Liver (tissue), 9 donors: ENCODE measurements around the gene GALNT17.

- PRO-cap, 5 experiments = no peak in any of the 5 experiments
- RAMPAGE, long total RNA, 2 experiments = no peak in any of the 2 experiments
- RRBS = no CpG with 5 or more reads among the region's 7 CpGs
Observed at GRCh38 chr7:69941141-69941816, 343.0 kb downstream of the AUTS2 start.

- PRO-cap, 5 experiments = no peak in any of the 5 experiments
- RAMPAGE, long total RNA, 2 experiments = no peak in any of the 2 experiments
- RRBS = no CpG with 5 or more reads among the region's 7 CpGs
Observed at GRCh38 chr7:69944143-69944956, 346.1 kb downstream of the AUTS2 start.

DNA sequence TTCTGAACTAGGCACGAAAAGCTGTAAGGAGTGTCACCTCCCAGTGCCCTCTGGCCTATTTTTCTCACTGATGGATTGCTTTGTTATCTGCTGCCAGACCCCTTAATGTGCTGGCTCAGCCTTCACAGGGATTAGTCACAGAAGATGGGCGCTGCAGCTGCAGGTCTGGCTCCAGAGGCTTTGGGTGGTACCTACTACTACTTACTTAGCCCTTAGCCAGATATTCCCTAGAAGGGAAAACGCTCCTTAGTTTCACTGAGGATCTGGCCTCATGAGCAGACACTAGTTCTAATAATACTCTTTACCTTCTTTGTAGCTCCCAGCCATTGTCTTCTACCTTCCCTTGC is 427.7 kb downstream of the AUTS2 start:
- PRO-cap, 5 experiments = no peak in any of the 5 experiments
- RAMPAGE, long total RNA, 2 experiments = no peak in any of the 2 experiments
- RRBS = no CpG with 5 or more reads among the region's 3 CpGs

GRCh38 chr7:70416561-70416965 is 715.4 kb upstream of the GALNT17 start:
- PRO-cap, 5 experiments = no peak in any of the 5 experiments
- RAMPAGE, long total RNA, 2 experiments = no peak in any of the 2 experiments
- RRBS = no CpG with 5 or more reads among the region's 10 CpGs

DNA sequence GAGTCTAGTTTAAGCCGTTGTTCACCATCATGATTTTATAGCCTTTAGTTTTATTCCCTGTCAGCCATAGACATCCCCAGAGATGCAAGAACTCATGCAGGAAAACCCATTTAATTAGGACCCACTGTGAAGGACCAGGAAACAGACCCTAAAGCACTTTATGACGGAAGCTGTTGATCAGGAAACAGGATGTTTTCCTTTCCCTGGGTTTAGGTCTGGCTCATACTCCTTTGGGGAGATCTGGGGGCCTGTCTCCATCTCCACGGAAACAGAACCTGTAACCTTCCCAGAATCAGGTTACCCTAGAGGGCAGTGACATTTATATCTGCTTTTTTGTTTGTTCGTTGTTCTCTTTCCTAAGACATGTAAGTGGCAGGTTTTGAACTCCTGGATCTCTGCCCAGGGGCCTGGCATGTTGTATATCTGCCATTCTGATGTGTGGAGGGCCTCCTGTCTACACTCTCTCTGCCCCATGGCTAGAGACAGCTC is 657.2 kb upstream of the GALNT17 start:
- PRO-cap, 5 experiments = peak in 4 of 5 experiments; most common plus-strand start position 429 of the sequence (in 4); most common minus-strand start position 163 of the sequence (in 1)
- RAMPAGE, long total RNA, 2 experiments = no peak in any of the 2 experiments
- RRBS = no CpG with 5 or more reads among the region's 4 CpGs

- PRO-cap, 5 experiments = no peak in any of the 5 experiments
- RAMPAGE, long total RNA, 2 experiments = no peak in any of the 2 experiments
- RRBS = no CpG with 5 or more reads among the region's 6 CpGs
Observed at GRCh38 chr7:70528454-70528998, 603.4 kb upstream of the GALNT17 start.

DNA sequence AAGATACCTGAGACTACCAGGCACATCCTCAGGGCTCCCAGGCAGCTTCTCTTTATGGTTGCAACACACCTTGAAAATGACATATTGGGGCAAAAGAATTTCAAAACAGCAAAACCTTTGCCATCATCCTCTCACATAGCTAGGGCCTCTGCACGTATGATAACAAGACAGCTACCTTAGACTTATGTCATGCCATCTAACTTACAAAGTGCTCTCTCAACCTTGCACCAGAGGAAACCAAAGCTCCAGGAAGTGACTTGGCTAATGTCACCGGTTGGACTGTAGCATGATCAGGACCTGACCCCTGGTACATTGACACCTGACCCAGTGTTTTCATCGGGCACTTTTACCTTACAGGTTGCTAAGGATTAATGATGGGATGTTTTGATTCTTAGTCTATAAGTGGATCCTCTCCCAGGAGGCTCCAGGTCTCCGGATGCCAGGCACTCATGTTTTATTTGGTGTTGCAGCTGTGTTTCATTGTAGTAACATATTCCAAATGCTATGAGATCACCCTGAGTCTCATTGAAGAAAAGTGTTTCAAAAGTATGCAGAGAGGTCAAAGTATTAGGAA is 529.8 kb upstream of the GALNT17 start:
- PRO-cap, 5 experiments = peak in 3 of 5 experiments; most common plus-strand start position 394 of the sequence (in 1); most common minus-strand start position 239 of the sequence (in 3)
- RAMPAGE, long total RNA, 2 experiments = no peak in any of the 2 experiments
- RRBS = no CpG with 5 or more reads among the region's 4 CpGs

- PRO-cap, 5 experiments = no peak in any of the 5 experiments
- RAMPAGE, long total RNA, 2 experiments = no peak in any of the 2 experiments
- RRBS = no CpG with 5 or more reads among the region's 2 CpGs
Observed at GRCh38 chr7:70660144-70660382, 471.9 kb upstream of the GALNT17 start.

DNA sequence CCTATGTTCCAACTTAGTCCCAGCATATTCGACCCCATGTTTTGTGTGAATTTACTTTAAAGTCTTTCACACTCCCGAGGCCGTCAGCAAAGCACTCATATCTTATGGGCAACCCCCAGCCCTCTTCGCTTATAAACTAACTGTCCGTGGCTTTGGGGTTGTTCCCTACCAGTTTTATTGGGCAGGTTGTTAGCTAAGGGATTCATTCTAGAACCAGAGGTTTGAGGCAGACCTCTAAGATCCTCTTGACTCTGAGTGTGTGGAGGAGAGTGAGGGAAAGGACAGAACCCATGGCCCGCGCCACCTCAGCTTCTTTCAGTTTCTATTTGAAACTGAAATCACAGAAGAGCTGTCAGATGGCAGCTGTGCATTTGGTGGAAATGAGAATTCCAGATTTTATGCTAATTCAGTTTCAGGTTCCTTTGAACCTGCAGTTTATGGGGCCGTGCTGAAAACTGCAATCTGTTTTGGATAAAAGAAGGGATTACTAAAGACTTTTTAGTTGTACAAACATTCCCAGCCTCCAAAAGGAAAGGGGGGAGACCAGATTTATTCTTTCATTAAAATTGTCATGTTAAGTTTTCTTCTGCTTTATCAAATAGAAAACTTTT is 450.0 kb upstream of the GALNT17 start:
- PRO-cap, 5 experiments = no peak in any of the 5 experiments
- RAMPAGE, long total RNA, 2 experiments = no peak in any of the 2 experiments
- RRBS = no CpG with 5 or more reads among the region's 8 CpGs

DNA sequence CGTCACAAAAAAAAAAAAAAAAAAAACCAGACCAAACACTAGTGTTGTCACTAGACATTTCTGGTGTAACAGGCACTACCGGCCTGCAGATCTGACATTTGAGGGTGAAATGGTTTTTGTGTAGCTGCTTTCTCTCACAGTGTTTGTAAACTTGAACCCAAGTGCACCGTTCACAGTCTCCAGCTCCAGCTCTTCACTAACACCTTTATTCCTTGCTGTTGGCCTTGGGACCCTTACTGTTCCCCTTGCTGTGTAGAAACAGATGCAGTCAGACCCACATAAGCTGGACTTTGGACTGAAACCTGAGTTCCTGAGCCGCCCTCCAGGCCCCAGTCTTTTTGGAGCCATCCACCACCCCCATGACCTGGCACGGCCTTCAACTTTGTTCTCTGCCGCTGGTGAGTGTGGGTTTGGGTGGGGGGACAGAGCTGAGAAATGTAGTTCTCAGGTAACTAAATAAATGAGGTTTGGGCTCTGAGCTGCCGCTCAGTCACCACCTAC is 350.5 kb upstream of the GALNT17 start:
- PRO-cap, 5 experiments = no peak in any of the 5 experiments
- RAMPAGE, long total RNA, 2 experiments = no peak in any of the 2 experiments
- RRBS = no CpG with 5 or more reads among the region's 7 CpGs

- PRO-cap, 5 experiments = peak in 1 of 5 experiments; most common plus-strand start chr7:71131731 (in 1)
- RAMPAGE, long total RNA, 2 experiments = no peak in any of the 2 experiments
- RRBS = 4% methylated on average over 62 of the region's 132 CpGs
Observed at GRCh38 chr7:71131141-71132262, at the start of gene GALNT17. GALNT17 (plus strand) TSS chr7:71132144.

GRCh38 chr7:71303409-71303777 is 171.4 kb downstream of the GALNT17 start:
- PRO-cap, 5 experiments = no peak in any of the 5 experiments
- RAMPAGE, long total RNA, 2 experiments = no peak in any of the 2 experiments
- RRBS = no CpG with 5 or more reads among the region's 4 CpGs

DNA sequence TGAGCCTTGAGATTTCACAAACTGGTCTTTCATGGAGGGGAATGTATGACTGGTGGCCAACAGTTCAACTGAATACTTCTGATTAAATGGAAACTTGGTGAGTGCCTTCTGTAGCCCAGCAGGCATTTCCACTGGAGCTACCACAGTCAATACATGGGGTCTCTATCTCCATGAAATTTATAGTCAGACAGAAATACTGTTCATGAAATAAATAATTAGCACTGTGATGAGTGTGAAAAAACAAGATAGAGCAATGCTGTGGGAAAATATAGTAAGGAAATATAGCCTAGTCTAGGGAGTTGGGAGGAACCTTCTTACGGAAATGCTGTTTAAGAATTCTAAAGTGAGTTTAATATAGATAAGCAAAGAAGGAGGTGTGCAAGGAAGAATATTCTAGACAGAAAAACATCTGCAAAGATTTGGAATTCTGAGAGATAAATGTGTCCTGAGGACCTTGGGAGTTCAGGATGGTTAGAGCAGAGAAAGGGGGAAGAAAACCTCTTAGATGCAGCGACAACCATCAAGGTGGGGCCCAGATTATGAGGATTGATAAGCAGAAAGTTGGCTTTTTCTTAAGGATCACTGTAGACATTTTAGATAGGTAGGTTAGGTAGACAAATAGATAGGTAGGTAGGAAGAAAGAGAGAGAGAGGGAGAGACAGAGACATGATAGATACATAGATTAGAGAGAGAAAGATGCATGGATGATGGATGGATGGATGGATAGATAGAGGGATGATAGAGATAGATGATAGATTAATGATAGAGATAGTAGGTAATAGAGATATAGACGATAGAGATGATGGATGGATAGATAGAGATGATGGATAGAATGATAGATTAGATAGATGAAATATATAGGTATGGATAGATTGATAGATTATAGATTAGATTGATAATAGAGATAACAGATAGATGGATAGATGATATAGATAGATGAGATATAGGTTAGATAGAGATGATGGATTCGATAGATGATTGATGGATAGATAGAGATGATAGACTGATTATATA is 447.6 kb downstream of the GALNT17 start:
- PRO-cap, 5 experiments = no peak in any of the 5 experiments
- RAMPAGE, long total RNA, 2 experiments = no peak in any of the 2 experiments
- RRBS = no CpG with 5 or more reads among the region's 4 CpGs

GRCh38 chr7:72152477-72153302 is 259.4 kb downstream of the CALN1 start:
- PRO-cap, 5 experiments = peak in 2 of 5 experiments; most common minus-strand start chr7:72152795 (in 2)
- RAMPAGE, long total RNA, 2 experiments = no peak in any of the 2 experiments
- RRBS = no CpG with 5 or more reads among the region's 6 CpGs

DNA sequence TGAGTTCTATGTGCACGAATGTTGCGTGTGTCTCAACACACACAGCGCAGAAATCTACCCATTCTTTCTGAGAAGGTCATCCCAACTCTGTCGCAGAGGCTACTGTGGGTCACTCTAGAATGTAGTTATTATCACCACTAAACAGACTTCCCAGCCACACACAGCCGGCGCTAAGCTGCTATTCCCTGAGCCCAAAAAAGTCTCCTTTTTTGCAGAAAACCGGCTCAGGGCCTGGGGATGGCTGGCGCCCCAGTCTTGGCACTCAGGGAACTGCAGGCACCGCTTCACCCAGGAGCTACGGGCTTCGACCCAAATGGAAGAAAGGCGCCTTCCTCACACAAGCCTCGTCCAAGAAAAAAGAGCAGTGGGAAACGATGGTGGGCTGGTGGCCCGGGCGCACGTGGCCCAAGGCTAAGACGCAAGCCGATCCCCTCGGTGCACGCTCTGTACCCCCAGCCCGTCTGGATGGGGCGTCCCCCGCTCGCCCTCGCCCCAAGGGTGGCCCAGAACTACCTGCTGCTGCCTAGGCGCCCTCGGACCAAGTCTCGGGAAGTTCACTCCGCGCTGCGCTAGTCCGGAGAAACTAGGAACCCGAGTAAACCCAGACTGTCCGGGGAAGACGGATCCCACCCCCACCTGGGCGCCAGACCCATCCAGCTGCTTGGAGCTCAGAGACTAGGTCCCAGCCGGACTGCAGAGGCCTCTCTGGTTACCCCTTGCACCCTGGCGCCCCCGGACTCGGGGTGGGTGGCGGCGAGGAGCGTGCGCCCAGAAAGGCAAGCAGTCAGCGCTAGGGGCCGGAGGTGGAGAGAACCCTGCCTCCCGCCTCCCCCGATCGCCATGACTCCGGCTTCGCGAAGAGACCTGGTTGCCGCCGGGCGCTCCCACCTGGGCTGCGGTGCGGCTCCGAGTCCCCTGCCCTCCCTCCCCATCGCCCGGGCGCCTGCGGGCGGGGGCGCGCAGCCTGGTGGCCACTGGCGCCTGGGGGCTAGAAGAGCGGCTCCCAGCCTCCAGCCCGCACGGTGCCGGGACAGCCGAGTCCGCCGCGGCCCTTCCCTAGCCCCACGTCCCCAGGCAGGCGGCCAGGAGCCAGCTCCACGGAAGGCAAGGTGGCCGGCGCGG is 76.4 kb downstream of the CALN1 start:
- PRO-cap, 5 experiments = no peak in any of the 5 experiments
- RAMPAGE, long total RNA, 2 experiments = no peak in any of the 2 experiments
- RRBS = 4% methylated on average over 41 of the region's 81 CpGs

DNA sequence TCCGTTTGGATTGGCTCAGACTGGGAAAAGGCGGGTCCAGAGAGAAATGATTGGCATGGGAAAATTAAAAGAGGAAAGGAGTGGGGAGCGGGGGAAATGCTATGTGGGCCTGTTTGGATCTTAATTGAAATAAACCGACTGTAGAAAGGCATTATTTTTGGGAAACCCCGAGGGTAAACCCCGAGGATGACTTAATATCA is 306 bp upstream of the TYW1B start:
- PRO-cap, 5 experiments = peak in 5 of 5 experiments; most common plus-strand start position 67 of the sequence (in 3)
- RAMPAGE, long total RNA, 2 experiments = no peak in any of the 2 experiments
- RRBS = no CpG with 5 or more reads among the region's 6 CpGs

DNA sequence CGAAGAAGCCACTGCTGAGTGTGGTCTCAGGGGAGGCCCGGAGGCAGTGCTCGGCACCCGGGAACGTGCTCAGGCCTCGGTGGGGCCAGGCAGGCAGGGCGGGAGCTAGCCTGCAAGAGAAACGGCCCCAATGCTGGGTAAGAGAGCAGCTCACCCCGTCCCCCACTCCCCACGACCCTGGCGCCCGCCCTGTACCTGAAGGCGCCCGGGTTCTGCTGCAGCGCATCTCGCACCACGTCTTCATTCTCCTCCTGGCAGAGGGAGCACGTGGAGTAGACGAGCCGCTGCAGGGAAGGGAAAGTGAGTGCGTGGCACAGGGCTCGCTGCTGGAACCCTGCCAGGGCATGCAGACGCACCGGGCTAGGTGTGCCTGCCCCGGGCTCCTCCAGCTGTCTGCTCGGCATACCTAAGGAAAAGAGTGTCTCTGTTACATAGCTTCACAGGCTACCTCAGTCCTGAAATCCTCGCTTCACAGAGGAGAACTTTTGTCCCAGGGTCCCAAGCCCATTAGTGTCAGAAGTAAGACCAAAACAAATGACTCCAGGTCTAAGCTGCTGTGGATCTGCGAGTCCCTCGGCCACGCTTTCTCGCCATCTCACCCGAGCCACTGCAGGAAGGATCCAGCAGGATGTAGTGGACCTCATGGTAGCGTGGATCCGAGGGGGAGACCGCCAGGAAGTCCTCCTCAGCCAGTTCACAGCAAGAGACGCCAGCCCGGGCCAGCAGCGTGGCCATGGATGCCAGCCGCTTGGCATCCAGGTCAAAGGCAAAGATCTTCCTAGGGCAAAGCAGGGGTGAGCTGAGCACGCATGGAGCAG is 4.8 kb downstream of the NSUN5 start:
- PRO-cap, 5 experiments = no peak in any of the 5 experiments
- RAMPAGE, long total RNA, 2 experiments = no peak in any of the 2 experiments
- RRBS = 67% methylated on average over 1 of the region's 40 CpGs

- PRO-cap, 5 experiments = no peak in any of the 5 experiments
- RAMPAGE, long total RNA, 2 experiments = no peak in any of the 2 experiments
- RRBS = no CpG with 5 or more reads among the region's 5 CpGs
Observed at GRCh38 chr7:73470108-73470617, 36.6 kb downstream of the FZD9 start.

DNA sequence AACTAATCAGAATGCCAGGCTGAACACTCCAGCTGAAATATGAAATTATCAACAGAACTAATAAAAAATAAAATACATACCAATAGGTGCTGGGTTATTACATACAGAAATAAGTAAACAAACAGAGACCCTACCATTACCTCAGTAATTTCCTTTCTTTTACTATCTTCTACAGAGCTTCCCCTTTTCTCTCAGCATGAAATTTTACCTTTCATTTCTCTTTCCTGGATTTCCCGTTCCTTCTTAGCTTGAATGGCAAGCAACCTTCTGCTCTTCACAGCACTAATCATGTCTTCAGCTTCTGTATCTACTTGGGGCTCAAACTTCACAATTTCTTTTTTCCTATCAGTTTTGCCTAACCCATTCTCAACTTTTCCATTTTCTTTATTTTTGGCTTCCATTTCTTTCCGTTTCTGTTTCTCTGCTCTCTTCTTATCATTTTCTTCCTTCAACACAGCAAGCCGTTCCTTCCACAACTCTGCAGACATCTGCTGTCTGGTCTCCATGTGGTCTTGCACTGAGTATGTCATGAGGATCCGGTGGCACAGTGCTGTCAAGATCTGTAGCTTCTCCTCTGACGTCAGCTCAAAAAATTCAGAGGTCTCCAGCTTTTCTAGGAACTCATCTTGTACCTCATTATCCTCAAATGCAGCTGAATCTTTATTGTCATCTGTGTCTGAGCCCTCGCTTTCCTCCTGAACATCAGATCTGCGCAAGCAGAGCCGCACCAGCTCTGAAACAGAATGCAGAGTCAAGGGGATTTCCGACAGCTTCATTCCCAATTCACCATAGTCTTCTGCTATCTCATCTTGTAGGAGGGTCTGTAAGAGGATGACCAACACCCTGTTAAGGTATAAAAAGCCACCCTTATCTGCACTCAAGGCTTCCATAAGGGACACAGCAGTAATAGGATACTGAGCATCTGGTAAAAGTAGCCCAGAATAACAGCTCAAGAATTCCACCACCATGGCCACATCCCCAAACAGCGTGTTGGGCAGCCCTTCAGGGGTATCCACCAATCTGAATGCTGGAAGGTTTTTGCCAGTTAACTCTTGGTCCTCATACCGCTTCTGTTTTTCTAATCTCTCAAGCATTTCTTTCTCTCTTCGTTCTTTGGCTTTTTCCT is 43.4 kb downstream of the FZD9 start:
- PRO-cap, 5 experiments = no peak in any of the 5 experiments
- RAMPAGE, long total RNA, 2 experiments = no peak in any of the 2 experiments
- RRBS = no CpG with 5 or more reads among the region's 12 CpGs

DNA sequence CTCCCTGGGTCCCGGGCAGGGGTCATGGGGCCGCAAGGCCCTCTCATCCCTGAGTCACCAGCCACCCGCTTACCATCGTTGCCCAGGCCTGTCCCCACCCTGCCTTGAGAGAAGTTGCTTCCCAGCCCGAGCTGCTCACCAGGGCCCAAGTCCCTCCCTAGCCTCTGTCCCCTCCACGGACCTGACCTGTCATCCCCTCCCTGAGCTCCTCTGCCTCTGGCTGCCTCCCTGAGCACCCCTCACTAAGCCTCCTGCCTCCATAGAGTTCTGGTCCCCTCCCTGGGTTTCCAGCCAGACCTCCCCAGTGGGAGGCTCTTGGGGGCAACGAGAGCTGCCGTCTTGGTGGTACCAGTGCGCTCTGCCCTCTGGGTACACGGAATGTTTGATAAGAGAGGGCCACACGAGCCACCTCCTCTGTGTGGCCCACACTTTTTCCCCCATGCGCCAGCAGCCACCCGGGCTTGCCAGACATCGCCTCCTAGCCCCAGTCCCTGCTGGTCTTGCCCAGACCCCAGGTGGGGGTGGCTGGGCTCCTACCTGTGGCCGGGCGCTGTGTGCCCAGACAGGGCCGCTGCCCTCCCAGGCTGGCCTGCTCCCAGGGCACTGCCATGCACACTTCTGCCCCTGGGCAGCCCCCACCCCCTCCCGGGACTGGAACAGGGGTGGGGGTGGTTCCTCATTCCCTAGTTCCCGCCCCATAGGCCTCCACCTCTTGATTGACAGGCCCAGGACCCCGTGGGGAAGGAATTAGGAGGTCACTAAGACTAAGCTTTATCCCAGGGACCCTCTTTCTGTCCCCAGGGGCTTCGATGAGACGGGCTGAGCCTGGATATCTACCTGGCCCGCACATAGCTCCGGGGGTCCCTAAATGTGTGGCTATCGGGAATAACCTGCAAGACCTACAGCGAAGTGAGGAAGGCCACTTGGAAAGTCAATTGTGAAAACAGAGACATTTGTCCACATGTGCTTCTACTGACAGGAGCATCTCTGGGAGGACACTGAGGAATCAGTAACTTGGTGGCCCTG is 21.2 kb downstream of the MLXIPL start:
- PRO-cap, 5 experiments = peak in 1 of 5 experiments; most common minus-strand start position 376 of the sequence (in 1)
- RAMPAGE, long total RNA, 2 experiments = no peak in any of the 2 experiments
- RRBS = 34% methylated on average over 4 of the region's 26 CpGs